Mesangial cell (primary cell): ENCODE data around the genes MACROD1 and GPR137.

- RAMPAGE, long total RNA, result no peak
Measured at GRCh38 chr11:63942640-63943275, 4.0 kb downstream of the NAA40 start.

GRCh38 chr11:63993644-63993935 is 7.4 kb downstream of the OTUB1 start:
- RAMPAGE, long total RNA, result no peak

GRCh38 chr11:64007042-64008184 is 21.2 kb downstream of the OTUB1 start:
- RAMPAGE, long total RNA, result no peak

DNA sequence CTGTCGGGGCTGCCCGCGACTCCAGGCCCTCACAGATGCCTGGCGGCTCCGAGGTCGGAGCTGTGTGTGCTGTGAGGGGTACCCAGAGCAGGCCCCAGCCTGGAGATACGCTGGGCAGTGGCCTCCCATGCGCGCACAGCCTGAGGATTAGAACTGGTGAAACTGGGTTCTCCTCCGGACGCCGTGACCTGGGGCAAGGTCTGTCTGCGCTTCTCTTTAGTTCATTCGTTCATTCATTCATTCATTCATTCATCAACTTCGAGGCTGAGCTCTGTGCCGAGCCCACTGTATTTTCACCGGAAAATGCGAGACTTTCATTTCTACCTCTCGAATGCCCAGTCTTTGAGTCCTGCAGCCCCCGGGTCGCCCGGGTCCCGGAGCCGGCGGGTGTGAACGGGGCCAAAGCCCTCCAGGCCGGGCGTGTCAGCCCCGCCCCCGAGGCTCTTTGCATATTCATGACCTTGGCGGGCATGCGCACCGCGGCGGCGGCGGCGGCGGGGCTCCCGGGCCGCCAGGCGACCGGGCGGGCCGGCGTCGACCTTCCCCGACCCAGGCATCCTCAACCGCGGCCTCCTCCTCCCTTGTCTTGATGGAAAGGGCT is 24.8 kb downstream of the FLRT1 start:
- RAMPAGE, long total RNA, result no peak

DNA sequence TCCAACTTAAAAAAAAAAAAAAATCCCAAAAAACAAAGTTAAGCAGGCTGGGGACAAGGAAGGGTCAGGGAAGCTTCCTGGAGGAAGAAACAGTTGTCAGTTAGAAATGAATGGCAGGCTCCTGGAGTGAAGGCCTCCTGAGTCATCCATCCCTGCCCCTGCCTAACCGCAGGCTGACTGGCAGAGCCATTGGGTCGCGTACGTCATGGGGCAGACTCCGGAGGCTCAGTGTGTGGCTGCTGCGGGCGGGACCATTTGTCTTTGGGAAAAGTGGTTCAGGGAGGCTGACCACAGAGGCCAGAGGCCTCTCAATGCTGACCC is 58.7 kb downstream of the FLRT1 start:
- RAMPAGE, long total RNA, result no peak

DNA sequence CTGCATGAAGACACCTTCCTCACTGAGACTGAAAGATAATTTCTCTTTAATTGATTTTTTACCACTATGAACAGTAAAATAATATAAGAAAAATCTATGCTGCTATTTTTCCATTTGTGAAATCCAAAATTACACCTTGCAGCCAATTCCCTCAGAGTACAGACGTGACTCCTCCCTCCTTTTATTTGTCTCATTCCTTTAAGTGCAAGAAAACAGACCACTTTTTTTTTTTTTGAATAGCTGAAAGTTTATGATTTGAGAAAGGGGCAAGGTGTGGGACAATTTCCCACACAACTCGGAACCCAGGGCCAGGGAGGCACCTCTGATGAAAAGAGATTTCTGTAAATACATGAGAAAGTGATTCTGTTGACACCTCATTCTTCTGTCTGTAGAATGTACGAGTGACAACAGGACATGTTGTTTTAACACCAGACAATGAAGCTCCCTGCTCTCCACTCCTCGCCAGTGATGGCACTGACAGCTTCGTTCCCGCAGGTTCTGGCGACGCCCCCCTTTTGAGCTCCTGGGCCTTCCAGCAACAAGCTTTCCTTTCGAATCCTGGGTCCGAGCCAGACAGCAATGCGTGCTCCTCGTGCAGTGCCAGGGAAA is 50.6 kb downstream of the MACROD1 start:
- RAMPAGE, long total RNA, result no peak

DNA sequence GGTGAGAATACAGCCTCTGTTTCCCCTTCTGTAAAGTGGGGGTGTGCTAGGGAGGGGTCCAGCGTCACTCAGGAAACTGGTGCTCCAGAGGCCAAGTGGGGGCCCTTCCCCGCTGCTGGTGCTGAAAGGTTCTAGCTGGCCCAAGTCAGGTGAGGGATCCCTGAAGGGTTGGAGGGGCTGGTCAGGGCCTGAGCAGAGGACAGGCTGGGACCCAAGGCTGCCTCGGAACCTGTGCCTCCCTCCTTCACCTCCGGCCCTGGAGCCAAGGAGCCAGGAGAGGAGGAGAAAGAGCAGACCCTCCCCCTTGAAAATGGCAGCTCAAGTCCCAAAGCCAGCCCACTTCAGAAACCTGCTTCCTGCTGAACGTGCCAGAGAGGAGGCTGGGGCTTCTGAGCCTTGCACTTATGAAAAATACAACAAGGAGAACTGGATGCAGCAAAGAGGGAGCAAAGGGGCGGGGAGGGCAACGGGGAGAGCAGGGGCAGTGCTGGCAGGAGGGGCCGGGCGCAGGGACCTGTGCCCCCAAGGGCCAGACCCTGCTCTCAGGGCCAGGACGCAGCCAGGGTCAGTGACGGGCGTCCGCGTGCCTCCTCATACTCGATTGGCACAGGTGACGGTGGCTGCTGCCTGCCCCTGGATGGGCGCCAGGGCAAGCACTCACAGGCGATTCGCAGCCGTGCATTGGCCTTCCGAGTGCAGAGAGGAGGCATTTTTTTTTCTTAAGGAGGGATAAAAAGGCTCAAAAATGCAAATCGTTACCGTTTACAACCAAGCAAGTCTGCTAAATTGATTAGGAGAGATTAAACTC is 43.1 kb downstream of the MACROD1 start:
- RAMPAGE, long total RNA, result no peak

DNA sequence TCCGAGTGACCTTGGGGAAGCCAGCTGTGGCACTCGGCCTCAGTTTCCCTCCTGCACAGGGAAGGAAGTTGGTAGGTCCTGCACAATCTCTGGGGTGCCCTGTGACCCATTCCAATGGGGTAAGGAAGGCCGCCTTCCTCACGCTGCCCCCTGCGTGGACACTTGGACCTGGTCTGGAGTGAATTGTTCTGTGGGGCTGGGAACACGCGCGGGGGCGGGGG is 689 bp downstream of the MACROD1 start:
- RAMPAGE, long total RNA, result no peak

DNA sequence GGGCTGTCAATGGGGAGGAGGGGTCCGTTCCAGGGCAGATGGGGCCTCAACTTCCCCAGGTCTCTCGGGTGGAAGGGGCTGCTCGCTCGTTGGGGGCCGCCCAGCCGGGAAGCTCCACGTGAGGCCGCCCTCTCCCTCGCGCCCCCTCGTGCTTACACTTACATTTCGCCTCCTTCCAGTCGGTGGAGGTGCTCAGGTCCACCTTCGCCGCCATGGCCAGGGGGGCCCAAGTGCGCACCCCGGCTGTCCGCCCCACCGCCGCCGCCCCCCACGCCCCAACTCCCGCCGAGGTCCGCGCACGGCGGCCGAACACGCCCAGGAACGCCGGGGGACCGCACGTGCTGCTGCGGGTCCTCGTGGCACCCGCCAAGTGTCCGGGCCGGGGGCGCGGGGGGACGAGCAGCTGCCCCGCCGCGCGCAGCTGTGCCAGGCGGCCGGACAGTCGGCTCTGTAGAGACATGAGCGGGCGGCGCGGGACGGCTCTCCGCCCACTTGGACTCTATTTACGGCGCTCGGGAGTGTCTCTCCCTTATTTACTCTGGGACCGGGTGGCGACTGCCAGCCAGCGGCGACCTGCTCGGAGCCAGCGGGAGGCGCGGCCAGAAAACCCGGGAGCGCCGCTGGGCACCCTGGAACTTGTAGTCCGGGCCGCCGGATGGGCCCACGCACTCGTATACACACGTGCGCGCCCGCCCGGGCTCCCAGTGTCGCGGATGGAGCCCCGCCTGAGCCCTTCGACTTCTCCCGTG is at the start of gene MACROD1:
MACROD1 (minus strand) TSS at position 579 of the 749 bp plus-strand sequence.
- RAMPAGE, long total RNA, result no peak

- RAMPAGE, long total RNA, result no peak
Measured at GRCh38 chr11:64210944-64211612, 4.6 kb downstream of the FERMT3 start.

GRCh38 chr11:64284947-64285636 is 556 bp upstream of the GPR137 start:
- RAMPAGE, long total RNA, result start-site peak on the plus strand at chr11:64285175-64285260, 16 reads

DNA sequence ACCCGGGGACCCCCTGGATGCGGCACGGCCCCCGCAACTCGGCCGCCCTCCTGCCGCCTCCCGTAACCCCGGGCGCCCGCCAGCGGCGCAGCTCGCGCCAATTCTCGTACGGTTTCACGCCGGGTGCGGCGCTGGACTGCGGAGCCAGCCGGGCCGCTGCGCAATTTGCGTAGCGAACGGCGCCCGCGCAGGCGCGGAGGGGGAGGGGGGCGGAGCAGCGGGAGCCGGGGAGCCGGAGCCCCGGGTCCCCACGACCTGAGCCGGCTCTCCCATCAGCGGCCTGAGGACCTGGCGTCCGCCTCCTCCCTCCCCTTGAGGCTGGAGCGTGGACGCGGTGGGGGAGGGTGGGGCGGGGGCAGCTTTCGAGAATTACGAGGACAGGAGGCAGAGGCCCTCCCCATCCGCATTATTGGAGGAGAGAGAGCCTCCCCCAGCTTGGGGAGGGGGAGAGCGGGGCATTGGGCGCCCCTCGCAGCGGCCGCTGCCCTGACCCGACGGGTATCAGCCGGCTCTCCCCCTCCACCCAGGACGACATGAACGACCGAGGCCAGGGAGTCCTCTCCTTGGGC is at the start of gene GPR137:
GPR137 (plus strand) TSS at position 212 of the 569 bp plus-strand sequence.
- RAMPAGE, long total RNA, result start-site peak on the plus strand centred at position 211 of the sequence, 19 bp wide, 43 reads

DNA sequence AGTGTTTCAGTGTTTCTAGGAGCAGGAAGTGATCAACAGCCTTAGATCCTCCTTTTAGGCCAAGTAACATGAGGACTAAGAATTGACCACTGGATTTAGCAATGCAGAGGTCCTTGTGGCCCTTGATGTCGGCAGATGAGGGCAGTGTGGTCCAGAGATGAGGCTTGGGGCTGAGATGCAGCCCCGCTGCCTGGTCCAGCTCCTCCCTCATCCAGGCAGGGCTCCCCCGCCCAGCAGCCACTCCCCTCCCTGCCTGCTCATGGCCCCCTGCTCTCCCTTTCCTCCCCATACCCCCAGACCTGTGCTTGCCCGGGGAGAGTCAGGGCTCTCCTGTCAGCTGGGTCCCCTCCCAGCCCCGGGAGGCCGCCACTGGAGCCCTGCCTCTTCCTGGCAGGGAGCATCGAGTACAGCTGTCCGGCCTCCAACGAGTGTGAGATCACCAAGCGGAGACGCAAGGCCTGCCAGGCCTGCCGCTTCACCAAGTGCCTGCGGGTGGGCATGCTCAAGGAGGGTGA is 3.7 kb downstream of the TRMT112 start:
- RAMPAGE, long total RNA, result no peak

GRCh38 chr11:64331638-64332256 is 8.3 kb upstream of the CCDC88B start:
- RAMPAGE, long total RNA, result no peak

- RAMPAGE, long total RNA, result no peak
Measured at GRCh38 chr11:64356957-64357508, 1.9 kb upstream of the RPS6KA4 start.

GRCh38 chr11:64553811-64554359 is 1.9 kb upstream of the SLC22A11 start:
- RAMPAGE, long total RNA, result no peak

DNA sequence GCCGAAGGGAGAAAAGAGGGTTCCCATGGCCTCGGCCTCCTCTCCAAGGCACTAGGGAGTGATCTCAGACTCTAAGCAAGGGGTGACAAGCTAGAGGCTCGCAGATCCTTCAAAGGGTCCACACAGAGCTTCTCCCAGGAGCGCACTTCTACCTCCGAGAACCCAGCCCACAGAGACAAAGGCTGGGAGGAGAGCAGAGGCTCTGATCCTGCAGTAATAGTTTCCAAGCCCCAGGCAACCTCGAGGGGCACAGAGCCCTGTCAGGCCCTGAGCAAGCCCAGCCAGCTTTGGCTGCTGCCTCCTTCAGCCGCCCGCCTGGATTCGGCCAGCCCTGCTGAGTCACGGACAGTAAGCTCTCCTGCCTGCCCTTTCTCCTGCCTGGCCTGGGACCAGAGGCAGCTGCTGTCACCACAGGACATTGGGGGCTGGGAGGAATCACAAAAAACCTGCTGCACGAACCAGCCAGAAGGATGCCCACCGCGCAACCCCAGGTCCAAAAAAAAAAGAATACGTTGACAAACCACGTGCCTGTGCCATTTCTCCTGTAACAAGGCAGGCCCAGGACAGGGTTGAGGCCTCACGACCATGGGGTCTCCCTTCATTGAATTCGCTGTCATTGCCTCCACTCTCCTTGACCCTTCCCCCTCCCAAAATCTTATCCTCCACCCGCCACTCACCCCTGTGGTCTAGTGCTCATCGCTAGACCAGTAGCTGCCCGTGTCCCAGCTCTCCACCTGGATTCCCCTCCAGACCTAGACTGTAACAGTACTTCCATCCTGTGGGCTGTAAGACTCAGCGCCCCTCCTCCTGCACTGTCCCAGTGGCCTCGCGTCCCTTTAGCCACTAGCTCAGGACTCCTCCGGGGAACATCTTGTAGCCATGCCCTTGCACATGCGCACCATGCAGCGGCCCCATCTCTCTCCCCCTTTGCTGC is 7.6 kb upstream of the SLC22A12 start:
- RAMPAGE, long total RNA, result no peak

DNA sequence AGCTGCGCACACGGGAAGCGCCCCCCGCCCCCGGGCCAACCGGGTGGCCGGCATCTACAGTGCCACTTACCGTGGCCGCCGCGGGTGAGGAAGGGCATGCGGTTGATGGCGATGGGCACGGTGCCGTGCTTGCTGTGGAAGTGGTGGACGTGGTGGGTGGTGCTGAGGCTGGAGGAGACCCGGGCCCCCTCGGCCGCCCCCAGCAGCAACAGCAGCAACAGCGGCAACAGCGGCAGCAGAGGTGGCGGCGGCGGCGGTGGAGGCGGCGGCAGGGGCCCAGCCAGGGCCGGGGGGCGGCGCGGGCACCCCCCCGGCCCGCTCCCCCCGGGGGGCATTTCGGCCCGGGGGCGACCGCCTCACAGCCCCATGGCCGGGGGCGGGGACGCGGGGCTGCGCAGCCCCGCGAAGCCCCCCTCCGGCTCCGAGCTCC is 51.5 kb downstream of the SLC22A12 start:
- RAMPAGE, long total RNA, result no peak

DNA sequence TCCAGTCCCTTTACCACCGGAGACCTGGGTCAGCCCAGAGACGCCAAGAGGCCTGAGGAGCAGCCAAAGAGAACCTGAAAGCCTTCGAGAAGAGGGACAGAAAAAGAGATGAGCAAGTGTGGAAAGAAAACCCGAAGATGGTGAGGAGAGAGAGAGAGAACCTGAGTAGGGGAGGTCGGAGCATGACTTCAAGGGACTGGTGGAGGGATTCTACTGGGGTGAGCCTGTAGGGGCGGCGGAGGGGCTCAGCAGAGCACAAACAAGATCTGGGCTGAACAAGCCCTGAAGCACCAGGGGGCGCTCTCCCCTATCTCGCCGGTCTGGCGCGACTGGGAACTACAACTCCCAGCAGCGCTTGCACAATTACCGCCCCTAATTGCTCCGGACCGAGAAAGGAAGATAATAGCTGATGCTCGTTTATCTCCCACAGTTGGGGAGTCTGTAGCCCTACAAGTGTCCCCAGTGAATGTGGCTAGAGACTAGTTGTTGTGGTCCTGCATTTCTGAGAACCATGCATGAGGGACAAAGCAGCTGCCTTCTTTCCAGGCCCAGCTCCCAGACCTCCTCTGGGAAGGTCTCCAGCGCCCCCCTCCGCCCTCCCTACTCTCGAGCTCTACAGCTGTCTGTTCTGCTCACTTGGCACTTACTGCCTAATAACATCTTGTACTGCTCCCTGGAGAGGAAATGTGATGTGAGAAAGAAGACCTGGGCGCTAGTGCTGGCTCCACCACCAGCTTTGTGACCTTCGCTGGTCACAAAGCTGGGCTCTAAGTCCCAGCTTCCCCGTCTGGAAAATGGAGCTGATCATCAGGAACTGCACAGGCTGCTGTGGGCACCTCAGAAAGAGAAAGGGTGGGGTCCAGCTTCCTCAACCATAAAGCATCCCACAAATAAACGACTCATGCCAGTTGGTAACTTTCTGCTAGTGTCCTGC is 34.5 kb downstream of the NRXN2 start:
- RAMPAGE, long total RNA, result no peak

GRCh38 chr11:64729676-64730120 is 6.7 kb upstream of the NRXN2 start:
- RAMPAGE, long total RNA, result no peak